ENCODE measurements around the gene BLOC1S4.

GRCh38 chr4:4269960-4270218 lies 20.1 kb downstream of the LYAR start:
- PRO-cap, 8 experiments = peak in 7 of 8 experiments; most common plus-strand start chr4:4270057 (in 1); most common minus-strand start chr4:4270061 (in 7)

DNA sequence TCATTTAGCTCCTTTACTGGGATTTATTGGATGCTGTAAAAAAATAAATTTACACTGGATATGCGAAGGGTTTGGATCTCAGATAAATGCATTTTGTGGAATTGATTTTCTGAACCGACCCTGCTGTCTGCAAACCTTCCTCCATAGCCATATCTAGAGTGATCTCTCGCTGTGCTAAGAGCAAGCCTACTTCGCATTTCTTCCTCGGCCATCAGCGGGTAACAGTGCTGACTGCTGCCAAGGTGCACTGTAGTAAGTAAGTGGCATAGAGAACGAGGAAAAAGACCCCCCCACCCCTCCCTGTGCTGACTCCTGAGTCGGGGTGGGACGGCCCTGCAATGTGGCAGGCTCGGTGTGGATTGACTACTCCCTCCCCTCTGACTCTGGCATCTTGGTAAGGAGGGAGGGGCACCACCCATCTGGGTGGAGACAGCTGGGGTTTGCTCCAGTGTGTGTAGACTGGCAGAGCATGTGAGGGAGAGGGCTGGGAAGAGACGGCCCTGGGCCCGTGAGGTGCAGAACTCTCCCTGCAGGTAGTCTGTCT lies 30.8 kb downstream of the NSG1 start:
- PRO-cap, 8 experiments = no peak in any of the 8 experiments

DNA sequence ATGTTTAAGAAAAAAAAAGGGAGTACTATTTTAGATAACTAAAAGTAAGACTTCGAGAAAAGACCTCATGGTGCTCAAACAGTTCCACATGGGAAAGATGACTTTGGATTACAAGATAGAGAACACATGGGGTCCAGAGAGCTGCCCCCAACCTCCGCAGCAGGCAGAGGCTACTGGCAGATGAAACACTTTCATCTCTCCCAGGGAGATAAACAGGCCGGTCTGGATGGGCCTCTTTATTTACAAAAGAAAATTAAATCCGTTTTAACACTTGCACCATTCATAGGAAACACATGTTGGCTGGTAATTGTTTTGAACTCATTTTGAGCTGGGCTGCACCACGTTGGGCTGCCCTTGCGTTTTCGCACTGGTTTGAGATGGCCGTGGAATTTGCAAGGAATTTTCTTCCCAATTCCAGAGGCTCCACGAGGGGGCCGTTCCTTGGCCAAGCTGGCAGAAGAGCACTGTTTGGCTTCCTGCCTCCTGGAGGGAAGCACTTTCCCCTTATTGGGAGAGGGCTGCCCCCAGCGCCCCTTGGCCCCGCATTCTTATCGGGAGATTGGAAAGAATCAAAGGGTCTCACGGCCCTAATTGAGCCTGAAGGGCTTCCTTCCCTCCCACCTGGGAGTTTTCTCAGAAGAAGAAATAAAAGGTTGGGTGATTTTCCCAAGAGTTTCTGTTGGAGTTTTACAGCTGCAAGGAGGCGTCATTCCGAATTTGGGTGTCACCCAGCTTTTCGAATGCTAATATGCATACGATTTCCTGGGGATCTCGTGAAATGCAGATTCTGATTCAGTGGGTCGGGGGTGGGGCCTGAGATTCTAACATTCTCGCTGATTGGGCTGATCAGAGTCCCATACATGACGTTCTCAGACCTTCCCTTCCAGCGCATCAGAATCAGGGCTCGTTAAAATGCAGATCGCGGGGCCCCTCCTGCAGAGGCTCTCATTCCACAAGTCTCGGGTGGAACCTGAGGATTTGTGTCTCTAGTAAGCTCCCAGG lies 125.5 kb upstream of the STX18 start:
- PRO-cap, 8 experiments = no peak in any of the 8 experiments

DNA sequence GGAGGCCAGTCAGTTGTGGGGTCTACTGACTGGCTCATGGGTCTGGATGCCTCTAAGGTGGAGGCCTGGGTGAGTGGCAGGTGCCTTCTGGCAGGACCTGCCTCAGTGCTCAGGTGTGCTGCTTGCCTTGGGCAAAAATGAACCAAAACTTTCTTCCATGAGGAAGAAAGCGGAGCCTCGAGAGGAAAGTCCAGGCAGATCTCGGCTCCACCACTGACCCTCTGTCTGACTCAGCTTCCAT lies 144.1 kb upstream of the STX18 start:
- PRO-cap, 8 experiments = no peak in any of the 8 experiments

GRCh38 chr4:4838490-4839184 lies 20.8 kb upstream of the MSX1 start:
- PRO-cap, 8 experiments = no peak in any of the 8 experiments

- PRO-cap, 8 experiments = no peak in any of the 8 experiments
These were observed 28.3 kb downstream of the CYTL1 start for GRCh38 chr4:4990759-4991541.

GRCh38 chr4:6276938-6277767 lies 7.5 kb downstream of the WFS1 start:
- PRO-cap, 8 experiments = no peak in any of the 8 experiments

GRCh38 chr4:6357524-6357876 lies 87.8 kb downstream of the WFS1 start:
- PRO-cap, 8 experiments = peak in 7 of 8 experiments; most common plus-strand start chr4:6357783 (in 7)

- PRO-cap, 8 experiments = no peak in any of the 8 experiments
These were observed 86.3 kb downstream of the PPP2R2C start for GRCh38 chr4:6385995-6386541.

GRCh38 chr4:6674789-6675738 lies 1.2 kb downstream of the ENSG00000170846 start:
- PRO-cap, 8 experiments = peak in 2 of 8 experiments; most common plus-strand start chr4:6674856 (in 2)

DNA sequence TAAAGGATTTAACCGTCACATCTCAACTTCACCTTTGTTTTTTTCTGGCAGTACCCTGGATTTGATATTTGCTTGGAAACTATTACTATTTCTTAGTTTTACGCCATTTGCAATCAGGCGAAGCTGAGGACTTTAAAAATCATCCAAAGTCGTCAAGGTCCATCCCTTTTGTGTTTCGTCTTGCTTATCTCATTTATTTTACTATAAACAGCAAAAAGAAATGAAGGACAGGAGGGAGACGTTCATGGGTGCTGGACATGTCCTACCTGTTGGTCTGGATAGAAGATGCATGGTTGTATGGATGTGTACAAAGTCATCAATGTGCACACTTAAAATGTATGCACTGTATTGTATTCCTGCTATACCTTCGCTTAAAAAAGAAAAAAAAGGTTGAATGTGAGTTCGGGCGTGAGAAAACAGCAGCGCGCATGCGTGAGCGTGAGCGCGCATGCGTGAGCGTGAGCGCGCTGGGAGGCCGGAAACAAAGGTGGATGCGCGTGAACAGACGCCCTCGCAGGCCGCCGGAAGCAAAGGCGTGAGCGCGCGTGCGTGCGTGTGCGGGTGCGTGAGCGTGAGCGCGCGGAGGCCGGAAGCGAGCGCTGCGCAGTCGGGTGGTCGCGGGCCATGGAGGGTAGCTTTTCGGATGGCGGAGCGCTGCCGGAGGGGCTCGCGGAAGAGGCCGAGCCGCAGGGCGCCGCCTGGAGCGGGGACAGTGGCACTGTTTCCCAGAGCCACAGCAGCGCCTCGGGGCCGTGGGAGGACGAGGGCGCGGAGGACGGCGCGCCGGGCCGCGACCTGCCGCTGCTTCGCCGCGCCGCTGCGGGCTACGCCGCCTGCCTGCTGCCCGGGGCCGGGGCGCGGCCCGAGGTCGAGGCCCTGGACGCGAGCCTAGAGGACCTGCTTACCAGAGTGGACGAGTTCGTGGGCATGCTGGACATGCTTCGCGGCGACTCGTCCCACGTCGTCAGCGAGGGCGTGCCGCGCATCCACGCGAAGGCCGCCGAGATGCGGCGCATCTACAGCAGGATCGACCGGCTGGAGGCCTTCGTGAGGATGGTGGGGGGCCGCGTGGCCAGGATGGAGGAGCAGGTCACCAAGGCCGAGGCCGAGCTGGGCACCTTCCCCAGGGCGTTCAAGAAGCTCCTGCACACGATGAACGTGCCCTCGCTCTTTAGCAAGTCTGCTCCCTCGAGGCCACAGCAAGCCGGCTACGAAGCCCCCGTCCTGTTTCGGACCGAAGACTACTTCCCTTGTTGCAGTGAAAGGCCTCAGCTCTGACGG lies at the start of gene BLOC1S4:
BLOC1S4 (plus strand) TSS at position 589 of the 1,281 bp plus-strand sequence.
- PRO-cap, 8 experiments = peak in 8 of 8 experiments; most common plus-strand start position 604 of the sequence (in 4); most common minus-strand start position 720 of the sequence (in 1)

DNA sequence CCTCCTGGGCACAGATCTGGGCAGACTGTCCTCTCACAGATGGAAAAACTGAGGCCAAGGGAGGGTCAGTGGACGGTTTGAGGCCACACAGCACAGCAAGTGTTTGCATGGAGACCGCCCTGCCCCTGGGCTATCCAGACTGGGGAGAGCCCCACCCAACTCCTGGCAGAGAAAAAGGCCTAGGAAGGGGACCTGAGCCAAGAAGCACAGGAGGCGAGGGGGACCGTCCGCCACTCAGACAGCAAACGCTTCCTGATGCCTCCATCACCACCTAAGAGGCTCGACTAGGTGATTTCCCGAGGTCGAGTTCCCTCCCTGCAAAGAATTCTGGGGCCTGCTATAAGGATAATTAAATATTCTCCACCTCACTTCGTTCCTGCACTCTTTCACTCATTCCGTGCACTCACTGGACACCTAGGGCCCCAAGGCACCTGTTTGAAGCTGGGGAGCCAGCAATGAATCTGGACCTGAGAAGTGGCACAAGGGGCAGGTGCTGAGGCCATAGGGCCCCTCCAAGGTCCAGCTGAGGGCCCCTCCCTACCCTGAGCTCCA lies 31.9 kb downstream of the BLOC1S4 start:
- PRO-cap, 8 experiments = no peak in any of the 8 experiments

- PRO-cap, 8 experiments = no peak in any of the 8 experiments
These were observed 11.4 kb upstream of the KIAA0232 start for GRCh38 chr4:6771037-6771700.

- PRO-cap, 8 experiments = no peak in any of the 8 experiments
These were observed 29.1 kb upstream of the TBC1D14 start for GRCh38 chr4:6880470-6880927.

DNA sequence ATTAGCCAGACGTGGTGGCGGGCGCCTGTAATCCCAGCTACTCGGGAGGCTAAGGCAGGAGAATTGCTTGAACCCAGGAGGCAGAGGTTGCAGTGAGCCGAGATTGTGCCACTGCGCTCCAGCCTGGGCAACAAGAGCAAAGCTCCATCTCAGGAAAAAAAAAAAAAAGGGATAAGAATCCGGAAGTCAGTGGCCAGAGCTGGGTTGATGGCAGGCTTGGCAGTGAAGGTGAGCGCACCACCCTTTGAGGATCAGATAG lies 6.3 kb downstream of the TBC1D14 start:
- PRO-cap, 8 experiments = no peak in any of the 8 experiments

- PRO-cap, 8 experiments = peak in 2 of 8 experiments; most common plus-strand start chr4:6918529 (in 2); most common minus-strand start chr4:6918381 (in 2)
These were observed 8.8 kb downstream of the TBC1D14 start for GRCh38 chr4:6918235-6918969.

DNA sequence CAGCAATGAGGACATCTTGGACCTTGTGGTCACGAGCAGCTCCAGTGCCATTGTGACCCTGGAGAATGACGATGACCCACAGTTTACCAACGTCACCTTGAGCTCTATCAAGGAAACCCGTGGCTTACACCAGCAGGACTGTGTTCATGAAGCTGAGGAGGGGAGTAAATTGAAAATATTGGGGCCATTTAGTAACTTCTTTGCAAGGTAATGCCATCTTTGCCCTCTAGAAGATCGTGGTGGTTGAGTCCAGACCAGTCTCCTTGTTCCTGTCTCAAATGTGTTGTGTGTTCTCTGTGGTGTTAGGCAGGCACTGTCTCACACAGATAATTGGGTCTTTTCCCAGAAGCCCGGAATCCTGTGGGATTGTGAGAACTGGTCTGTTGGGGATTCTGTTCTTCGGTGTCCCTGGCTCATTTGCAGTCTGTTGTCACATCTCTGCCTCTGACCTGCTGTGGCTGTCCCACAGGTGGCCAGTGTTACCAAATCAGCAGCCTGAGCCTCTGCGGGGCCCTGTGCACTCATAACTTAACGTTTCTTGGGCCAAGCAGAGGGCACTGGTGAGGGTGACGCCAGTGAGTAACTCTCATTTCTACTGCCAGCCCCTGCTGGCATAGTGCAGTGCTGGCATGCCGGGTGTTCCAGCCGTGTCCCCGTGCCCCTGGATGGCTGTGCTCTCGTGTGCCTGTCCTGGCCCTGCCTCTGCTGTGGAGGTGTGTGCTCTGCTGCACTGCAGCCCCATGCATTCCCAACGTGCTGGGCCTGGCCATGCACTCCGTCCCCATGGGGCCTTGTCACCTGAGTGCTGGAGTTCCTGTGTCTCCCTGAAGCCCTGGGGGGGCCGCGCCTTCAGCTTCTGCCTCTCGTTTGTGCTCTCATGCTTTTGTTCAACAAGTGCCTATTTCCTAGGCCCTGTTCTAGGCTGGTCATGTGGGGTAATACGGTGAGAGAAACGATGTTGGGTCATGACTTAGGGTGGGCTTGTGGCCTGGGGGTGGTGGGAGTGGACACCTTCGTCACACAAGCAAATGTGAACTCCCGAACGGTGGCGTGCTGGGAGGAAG lies 14.6 kb downstream of the TBC1D14 start:
- PRO-cap, 8 experiments = no peak in any of the 8 experiments

DNA sequence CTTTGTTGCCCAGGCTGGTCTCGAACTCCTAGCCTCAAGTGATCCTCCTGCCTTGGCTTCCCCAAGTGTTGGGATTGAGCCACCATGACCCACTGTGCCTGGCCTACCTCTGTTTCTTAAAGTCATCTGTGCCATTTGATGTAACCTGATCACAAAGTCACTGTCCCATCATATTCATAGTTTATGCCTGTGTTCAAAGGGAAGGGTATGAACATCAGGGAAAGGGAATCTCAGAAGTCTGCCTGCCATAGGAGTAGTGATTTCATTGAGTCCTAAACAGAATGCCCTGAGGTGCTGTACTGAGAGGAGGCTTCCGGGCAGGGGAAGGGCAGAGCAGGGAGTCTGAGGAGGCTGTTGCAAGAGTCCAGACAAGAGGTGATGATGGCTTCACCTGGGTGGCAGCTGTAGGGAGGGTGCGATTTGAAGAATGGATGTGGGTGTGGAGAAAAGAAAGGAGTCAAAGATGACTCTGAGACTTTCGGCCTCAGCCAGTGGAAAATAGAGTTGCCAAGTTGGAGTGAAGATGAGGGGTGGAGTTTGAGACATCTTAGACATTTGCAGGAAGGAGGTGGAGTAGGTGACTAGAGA lies 24.0 kb downstream of the TBC1D14 start:
- PRO-cap, 8 experiments = peak in 1 of 8 experiments; most common plus-strand start position 430 of the sequence (in 1)

DNA sequence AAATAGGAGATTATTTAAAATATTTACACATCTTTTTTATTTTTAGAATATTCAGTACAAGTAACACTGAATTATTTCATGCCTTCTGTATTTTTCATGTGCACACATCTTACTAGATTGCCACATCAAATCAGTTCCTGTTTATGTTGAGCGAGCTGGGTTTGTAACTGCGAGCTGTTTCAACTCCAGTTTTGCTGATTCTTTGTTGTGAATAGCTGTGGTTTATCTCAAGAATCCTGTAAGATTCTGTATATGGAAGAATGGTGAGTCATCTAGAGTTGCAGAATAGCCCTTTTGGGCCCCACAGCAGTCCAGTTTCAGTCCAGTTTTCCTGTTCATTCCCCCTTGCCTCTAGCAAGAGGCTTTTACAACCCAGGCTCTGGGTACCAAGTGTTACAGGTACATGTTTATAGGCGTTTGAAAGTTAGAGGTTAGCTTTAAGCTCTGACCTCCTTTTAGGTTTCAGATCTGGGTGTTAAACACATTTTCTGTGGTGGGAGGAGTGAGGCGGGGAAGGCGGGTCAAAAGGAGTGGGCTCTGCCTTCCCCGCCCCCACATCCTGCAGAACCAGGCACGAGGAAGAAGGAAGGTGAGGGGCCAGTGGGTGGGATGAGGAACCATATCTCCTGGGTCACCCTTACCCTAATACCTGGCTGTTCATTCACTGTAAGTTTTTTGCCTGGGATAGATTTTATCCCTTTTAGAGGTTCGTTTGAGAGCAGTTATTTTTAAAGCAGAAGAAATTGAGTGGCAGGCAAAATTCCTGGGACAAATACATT lies 32.7 kb downstream of the TBC1D14 start:
- PRO-cap, 8 experiments = peak in 1 of 8 experiments; most common plus-strand start position 571 of the sequence (in 1); most common minus-strand start position 381 of the sequence (in 1)

GRCh38 chr4:6976202-6976675 lies 66.6 kb downstream of the CCDC96 start:
- PRO-cap, 8 experiments = no peak in any of the 8 experiments

Measured in peripheral blood mononuclear cell (primary cell).